Myometrial cell (primary cell): ENCODE results near the genes ACAD9 and GP9.

DNA sequence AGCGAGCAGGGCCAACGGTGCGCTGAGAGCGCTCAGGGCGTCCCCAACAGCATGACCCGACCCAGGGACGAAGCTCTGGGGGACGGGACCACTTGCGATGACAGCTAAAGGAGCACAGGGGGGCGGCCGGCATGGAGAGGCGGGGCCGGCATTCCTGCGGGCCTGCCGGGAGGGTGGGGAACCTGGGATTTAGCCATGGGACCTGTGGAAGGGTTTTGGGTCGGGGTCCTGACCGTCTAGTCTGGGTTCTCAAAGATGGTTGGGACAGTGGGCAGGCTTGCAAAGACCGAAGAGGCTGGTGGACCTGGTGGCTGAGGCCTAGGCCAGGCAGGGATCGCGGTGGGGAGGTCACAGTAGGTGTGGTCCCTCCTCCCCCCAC is 24.0 kb downstream of the SEC61A1 start:
- RAMPAGE, long total RNA, result no peak

DNA sequence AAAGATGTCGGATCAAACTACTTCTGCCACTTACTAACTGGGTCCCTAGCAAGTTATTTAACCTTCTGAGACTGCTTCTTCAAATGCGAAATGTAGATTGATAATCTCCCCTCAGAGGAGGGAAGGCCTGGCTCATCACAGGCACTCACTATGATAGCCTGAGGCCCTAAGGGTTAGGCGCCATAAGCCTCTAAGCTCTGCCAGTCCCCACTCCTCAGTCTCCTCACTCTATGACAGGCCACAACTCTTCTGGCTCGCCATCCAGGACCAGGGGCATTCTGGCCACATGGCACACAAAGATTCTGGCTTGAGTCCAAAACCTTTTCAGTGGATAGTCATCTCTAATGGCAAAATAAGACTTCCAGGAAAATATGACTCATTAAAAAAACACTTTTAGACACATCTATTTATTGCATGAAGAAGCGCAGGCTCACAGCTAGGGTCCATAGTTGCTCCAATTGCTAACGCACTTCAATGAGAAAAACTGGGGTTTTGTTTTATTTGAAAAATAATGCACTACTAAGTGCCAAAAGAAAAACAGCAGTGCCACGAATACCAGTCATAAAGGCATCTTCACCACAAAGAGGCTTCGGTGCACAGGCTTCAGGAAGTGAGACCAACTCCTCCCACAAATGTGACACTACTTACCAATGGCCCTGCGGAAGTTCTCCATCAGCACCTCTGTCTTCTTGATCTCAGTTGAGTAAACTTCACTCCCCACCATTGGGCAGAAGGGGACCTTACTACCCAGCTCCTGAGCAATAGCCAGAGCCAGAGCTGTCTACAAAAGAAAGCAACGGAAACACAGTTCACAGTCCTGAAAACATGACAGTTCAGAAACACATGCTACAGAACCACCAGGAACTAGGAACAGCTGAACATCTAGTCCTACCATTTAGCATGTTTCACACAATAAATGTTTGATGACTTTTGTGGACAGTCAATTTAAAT is 11.1 kb downstream of the RUVBL1 start:
- RAMPAGE, long total RNA, result no peak

DNA sequence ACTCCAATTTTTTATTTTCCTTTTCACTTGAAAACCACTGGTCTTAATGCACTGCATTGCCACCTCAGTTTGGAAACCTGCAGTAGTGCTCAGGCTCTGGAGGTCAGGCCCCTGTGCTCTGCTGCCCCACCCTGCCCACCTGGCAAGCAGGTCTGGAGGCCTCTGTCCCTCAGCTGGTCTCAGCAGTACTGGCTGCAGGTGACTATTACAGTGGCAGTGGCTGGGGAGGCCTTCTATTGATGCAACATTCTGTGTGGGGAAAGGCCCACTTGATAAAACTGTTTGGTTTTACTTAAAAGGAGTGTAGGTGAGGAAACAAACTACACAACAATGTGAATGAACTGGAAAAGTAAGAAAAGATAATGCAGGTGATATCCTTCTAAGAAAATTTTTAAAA is 156.0 kb downstream of the DNAJB8 start:
- RAMPAGE, long total RNA, result no peak

- RAMPAGE, long total RNA, result no peak
Measured at GRCh38 chr3:128369177-128369879, 97.4 kb downstream of the DNAJB8 start.

DNA sequence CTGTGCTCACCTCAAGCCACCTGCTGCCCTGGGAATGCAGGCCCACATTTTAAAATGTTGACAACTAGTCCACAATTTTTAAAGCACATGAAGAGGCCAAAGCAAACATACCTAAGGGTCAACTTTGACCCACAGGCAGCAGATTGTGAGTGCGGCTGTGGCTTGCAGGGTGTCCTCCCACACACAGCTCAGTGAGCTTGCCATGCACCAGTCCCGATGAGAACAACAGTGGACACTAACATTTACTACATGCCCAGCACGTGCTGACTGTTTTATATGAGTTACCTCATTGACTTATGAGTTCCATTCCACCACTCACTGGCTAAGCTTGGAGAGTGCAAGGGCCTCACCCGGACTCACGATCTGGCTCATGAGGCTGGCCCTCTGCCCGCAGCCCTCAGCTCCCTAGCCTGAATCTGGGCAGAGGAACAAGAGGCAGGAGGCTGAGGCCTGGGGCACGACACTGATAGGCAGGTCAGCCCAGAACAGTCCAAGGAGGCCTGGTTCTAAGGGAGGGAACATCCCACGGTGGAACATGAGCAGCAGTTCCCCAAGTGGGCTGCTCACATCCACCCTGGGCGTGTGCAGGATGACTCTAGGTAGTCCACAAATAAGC is 81.2 kb downstream of the DNAJB8 start:
- RAMPAGE, long total RNA, result no peak

DNA sequence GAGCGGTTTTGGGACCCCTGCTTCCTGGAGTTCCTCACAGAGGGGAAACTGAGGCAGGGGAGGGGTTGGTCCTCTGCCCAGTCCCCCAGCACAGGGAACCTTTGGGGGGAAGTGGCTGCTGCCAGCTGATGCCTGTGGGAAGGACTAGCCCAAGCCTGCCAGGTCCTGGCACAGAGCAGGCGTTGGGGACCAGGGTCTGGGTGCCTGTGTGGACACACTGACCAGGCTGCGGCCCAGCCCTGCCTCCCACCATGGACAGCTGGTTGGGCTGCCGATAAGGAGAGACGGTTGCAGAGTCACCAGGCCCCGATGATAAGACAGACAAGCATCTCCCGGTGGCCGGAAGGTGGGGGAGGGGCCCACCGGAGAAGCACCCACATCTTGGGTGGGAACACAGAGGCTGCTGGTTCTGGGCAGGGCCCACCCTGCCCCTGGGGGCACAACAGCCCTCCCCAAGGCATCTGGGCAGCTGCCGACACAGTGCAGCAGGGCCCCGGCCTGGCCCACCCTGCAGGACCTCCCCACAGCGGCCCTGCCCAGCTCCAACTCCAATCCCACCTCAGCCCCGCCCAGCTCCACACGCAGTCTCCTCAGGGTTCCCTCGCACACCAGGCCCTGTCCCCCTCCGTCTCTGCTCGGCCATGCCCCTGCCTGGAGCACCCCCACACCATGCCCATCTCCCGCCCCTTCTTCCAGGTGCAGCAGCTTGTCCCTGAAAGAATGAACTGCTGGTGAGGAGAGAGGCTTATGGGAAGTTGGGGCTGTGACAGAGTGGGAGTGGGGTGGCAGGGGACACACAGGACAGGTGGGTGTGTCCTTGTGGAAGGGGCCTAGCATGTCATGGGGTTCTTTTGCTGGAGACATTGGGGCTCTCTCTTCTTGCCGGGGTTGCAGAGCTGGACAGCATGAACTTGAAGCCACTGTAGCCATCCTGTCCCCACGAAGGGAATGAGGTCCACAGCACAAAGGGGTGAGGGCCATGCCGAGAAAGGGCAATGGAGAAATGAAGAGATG is 50.6 kb downstream of the DNAJB8 start:
- RAMPAGE, long total RNA, result no peak

DNA sequence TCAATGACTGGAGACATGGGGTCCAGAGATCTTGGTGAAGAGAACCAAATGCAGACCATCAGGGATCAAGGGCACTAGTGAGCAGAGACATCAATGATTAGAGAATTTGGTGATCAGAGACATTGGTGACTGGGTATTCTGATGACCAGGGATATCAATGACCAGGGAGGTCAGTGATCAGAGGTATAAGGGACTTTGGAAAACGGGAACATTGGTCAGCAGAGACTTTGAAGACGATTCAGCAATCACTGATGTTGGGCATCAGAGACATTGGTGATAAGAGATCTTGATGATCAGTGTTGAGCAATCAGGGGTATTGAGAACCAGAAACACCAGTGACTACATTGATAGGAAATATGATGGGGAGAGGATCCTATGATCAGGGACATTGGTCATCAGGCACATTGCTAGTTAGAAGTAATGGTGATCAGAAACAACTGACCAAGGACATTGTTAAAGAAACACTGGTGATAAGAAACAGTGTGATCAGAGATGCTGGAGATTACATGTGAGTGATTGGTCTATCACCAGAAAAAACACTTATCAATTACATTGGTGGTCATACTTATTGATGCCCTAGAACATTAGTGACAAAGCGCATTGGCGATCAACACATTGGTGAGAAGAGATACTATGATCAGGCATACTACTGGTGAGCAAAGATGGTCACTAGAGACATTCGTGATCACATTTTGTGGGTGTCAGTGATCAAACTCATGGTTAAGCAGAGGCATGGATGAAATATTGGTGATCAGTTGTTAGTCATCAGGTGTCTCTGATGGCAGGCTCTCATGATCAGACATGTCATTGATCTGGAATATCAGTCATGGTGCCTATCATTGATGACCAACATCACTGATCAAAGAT is 11.6 kb upstream of the DNAJB8 start:
- RAMPAGE, long total RNA, result no peak

DNA sequence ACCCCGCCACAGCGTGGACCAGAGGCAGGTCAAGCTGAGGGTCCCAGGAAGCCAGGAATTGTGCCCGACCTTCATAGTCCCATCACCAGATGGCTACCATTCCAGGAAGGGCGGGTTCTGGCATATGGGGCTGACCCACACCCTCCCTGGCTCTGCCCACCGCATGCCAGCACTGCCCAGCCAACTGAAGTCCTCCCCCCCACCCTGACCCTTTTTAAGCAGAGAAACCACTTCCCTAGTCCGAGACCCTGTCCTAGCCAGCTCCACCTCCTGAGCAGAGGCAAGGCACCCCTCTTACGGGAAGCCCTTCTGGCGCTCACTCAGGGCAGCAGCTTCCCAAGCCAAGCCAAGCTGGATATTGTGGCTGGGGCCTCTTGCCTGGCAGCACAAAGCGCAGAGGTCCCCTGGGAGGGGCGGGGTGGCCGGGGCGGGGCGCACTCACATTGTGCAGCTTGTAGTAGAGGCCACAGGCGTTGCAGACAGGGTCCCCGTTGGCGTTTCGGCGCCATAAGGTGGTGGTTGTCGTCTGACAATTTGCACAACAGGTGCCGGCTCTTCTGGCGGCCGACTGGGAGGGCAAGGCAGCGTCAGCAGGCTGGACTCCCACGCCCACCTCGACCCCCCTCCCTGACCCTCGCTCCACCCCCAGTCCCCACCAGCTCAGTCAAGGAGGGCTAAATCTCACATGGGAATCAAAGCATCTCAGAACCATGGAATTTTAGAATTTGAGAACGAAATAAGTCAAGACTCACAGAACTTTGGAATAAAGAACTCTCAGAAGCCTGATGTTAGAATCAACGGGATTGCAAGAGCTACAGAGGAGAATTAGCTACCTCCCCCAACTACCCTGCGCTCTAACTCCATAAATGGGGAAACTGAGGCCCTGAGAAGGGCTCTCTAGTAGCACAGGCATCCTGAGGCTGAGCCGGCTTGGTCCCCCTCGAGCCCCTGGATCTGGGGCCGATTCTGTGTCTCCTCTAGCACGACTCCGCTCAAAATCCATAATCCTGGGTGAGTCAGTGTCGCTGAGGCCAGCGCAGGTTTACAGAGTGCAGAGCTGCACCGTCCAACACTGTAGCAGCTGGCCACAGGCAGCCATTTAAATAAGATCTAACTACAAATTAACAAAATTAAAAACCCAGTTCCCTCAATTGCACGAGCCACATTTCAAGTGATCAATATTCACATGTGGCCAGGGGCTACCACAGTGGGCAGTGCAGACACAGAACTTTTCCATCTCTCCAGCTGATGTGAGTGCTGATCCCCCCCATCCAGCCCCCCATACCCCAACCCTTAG is 11.2 kb downstream of the GATA2 start:
- RAMPAGE, long total RNA, result no peak

DNA sequence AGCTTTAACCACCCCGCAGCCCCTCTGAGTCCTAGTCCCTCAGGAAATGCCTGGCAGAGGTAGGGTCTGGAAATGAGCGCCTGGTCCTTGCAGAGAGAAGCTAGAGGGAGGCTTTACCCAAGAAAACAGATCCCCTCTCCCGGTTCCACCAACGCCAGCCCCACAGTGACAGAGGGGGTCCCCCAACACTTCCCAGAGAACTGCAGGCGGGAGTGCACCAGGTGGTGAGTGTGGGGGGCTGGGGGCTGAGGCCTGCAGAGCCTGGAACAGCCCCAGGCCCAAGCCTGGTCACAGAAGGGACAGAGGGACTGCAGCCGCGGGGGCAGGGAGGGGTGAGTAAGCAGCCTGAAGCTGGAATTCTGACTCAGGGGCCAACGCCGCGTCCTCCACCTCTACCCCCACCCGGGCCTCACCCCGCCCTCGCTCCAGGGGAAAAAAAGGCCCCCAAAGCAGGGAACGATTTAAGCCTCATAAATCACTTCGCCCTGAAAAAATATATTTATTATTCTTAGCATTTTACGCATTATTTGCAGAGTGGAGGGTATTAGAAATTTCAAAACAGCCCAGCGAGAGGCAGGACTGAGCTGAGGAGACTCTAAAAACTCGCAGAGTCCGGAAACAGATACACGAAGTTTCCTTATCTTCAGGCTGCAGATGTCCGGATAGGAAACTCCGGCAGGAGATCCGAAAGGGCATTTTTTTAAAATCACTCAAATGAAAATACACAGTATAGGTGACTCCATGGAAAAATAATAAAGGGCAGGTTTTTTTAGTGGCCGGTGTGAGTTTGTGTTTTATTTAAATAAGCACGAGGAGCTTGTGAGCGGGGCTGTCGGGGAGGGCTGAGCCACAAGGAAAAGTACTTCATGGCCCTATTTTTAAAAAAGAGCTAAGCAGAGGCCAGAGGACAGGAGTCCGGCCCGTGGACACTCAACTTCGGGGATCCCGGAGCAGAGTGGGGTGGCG is 10.0 kb downstream of the GATA2 start:
- RAMPAGE, long total RNA, result no peak

GRCh38 chr3:128493509-128494119 is 613 bp upstream of the GATA2 start:
- RAMPAGE, long total RNA, result no peak

GRCh38 chr3:128573812-128574289 is 76.8 kb downstream of the RPN1 start:
- RAMPAGE, long total RNA, result no peak

DNA sequence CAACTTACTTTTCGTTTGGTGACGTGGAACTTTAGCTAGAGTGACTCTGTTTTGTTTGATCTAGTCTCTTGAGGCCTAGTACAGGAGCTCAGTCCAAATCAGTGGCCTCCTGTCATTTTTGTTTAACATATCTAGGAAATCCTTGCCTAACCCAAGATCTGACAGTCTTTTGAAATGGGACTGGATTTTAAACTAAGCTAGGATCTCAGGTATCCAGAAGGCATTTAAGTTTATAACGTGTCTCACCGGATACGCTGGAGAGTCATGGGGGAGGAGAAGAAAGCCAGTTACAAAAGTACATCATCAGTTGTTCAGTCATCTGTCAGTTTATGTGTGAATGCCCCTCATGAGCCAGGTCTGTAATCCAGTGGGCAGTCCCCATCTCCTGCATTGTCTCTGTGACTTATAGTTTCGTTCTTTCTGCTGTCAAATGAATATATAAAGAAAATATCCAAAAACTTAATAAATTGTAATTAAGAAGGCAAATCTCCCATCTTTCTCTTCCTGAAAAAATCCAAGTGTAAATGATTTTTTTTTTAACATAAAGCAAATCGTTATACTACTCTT is 44.4 kb downstream of the RAB7A start:
- RAMPAGE, long total RNA, result no peak

- RAMPAGE, long total RNA, result no peak
Measured at GRCh38 chr3:128845621-128846859, 33.4 kb upstream of the ACAD9 start.

GRCh38 chr3:128864320-128865026 is 14.9 kb upstream of the ACAD9 start:
- RAMPAGE, long total RNA, result no peak

- RAMPAGE, long total RNA, result start-site peak on the plus strand at chr3:128879629-128879669, 222 and 264 reads in 2 replicates
Measured at GRCh38 chr3:128879319-128880441, at the start of gene ACAD9. Gene ACAD9 (plus strand): TSS chr3:128879620.

DNA sequence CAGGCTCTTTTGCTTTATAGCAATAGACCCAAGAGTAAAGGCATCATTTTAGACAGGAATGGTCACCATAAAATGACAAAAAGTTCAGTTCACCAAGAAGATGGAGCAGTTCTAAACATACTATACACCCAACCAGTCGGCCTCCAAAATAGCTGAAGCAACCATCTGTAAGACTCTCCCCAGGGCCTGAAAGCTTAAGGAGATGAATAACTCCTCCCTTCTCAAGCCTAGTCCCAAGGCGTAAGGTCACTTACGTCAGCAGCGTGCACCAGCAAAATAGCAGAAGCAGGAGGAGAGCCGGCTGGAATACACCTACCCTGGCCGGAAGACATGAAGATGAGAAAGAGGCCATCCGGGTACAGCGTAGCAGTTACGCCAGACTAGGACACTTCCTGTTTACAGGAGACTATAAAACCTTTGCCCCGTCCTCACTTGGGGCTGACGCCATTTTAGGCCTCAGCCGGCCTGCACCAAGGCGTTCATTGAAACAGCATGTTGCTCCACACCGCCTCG is 2.6 kb downstream of the CFAP92 start:
- RAMPAGE, long total RNA, result no peak

GRCh38 chr3:129060656-129061076 is at the start of gene GP9:
Gene GP9 (plus strand): TSS chr3:129060779.
- RAMPAGE, long total RNA, result no peak

DNA sequence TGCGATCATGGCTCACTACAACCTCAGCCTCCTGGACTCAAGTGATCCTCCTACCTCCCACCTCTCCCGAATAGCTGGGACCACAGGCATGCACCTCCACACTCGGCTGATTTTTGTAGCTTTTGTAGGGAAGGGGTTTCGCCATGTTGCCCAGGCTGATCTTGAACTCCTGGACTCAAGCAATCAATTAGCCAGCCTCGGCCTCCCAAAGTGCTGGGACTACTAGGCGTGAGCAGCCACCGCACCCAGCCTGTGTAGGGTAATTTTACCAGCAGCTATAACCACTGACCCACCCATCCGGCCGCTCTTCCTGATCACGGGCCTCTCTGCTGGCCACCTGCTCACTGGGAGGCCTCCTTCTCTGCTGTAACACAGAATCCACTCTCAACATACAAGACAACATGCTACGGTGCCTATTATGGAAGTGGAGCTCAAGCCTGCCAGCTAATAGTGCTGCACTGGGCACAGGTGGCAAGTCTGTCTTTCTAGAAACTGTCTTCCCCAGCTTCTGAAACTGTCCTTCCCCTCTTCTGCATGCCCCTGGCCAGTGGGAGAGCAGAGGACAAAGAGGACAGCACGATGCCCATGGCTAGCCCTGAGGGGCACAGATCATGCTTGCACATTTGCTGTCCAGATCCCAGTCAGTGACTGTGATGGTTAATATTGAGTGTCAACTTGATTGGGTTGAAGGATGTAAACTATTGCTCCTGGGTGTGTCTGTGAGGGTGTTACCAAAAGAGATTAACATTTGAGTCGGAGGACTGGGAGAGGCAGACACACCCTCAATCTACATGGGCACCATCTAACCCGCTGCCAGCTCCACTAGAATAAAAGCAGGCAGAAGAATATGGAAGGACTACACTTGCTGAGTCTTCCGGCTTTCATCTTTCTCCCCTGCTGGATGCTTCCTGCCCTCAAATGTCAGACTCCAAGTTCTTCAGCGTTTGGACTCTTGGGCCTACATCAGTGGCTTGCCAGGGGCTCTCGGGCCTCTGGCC is 4.8 kb downstream of the GP9 start:
- RAMPAGE, long total RNA, result no peak

GRCh38 chr3:129067453-129068444 is 7.2 kb downstream of the GP9 start:
- RAMPAGE, long total RNA, result no peak

DNA sequence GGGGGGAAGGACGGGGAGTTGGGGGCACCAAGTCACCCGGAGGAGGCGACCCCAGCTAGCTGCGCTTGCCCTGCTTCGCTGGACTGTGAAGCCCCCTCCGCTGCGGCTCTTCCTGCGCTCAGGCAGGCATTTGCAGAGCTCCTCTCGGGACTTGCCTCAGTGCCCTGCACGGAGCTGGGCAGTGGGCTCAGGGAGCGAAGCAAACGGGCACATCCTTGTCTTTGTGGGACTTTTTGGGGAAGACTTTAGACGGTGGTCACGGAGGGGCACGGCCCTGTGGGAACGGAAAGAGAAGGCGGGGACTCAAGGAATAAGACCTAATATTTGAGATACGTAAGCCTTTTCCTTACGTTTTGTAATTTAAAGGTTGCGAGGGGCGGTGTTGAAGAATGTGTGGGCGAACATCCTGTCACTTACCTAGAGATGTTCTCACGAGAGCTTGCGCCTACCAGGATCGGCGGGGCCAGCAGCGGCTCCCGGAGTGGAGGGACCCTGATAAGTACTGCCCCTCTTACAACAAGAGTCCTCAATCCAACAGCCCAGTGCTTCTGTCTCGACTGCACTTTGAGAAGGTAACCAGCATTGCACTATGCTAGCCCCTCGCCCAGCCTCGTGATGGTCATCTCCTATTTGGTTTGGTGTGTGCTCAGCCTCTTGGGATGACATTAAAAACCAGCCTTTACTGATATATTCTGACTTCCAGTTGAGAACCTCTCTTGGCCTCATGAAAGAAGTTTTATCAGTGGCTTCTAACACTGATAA is 855 bp downstream of the HMCES start:
- RAMPAGE, long total RNA, result no peak